Fibroblast of the aortic adventitia (primary cell): ENCODE measurements around a stretch of chr15.

- CAGE, long polyA plus RNA: no peak
Measured at GRCh38 chr15:92886501-92887729, 13.2 kb upstream of the CHD2 start.

DNA sequence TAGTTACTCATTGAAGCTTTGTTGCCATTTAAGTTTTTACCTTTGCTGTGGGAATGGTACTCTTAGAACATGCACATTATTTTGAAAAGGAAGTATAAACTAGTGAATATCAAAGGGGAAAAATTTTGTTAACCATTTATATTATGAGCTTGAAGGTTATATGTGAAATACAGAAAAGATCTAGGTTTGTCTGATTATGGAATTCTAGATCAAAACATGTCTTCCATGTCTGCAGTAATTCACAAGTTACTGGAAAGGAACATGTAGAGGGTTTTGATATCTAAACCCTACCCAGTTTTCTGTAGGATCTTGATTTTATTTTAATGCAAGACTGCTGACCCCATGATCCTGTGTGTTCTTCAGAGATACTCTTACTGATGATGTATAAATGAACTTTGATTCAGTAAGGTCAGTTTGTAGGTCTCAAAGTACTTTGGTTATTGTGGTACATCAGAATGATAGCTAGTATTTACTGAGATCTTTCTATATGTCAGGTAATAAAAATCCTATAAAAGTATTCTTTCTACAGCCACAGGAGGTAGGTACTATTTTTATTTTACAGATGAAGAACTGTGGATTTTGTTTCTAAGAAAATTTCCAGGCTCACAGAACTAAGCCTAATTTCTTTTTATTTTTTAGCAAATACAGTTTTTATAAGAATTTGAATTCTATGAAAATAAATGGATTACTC, 4.8 kb upstream of the CHD2 start:
- CAGE, long polyA plus RNA: no peak

- CAGE, long polyA plus RNA: no peak
Measured at GRCh38 chr15:92900945-92901522, 910 bp downstream of the CHD2 start.

DNA sequence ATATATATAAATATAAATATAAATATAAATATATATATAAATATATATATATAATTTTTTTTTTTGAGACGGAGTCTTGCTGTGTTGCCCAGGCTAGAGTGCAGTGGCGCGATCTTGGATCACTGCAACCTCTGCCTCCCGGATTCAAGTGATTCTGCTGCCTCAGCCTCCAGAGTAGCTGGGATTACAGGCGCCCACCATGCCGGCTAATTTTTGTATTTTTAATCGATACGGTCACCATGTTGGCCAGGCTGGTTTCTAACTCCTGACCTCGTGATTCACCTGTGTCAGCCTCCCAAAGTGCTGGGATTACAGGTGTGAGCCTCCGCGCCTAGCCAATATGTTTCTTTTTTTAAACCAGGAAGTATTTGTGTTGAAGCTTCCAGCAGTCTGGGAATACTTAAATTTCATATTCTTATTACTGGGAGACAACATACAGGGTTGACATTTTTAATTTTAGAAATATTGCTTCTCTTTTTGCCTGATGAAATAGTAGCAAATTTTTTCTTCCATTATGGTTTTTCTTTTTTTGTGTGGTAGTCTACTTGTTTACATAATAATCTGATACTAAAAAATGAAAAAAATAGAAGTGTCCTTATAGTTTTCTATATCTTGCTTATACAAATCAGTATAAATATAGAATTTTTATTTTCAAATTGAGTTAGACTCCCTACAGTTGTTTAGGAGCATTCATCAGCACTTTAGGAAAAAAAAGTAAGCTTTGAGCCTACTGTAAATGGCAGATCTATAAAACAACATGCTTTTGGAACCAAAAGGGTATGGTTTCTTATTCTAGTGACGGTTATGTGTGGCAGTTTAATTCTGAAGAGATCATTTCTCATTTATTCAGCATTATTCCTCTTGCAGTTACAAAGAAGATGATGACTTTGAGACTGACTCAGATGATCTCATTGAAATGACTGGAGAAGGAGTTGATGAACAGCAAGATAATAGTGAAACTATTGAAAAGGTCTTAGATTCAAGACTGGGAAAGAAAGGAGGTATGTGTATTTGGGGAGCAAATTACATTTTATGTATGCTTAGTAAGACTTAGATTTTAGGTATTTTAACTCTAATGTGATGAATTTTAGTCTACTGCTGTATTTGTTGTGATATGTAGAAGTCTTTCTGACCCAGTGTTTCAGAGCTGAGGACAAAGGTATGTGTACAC, 41.2 kb downstream of the CHD2 start:
- CAGE, long polyA plus RNA: no peak

DNA sequence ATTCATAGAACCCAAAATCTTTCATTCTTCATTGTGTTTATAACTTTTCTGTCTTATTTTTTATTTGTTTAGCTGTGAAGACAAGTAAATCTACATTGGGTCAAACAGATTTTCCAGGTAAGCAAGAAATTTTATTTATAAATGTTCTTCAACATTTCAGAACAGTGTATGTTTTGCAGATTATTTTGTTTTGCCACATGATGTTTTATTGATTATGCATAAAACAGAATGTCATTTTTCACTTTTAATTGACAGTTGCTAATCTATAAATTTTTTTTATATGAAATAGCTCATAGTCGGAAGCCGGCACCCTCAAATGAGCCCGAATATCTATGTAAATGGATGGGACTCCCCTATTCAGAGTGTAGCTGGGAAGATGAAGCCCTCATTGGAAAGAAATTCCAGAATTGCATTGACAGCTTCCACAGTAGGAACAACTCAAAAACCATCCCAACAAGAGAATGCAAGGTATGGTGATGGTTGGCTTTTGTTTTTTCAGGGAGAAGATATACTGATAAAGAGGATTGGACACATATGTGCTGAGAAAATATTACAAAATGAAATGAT, 45.7 kb downstream of the CHD2 start:
- CAGE, long polyA plus RNA: no peak

DNA sequence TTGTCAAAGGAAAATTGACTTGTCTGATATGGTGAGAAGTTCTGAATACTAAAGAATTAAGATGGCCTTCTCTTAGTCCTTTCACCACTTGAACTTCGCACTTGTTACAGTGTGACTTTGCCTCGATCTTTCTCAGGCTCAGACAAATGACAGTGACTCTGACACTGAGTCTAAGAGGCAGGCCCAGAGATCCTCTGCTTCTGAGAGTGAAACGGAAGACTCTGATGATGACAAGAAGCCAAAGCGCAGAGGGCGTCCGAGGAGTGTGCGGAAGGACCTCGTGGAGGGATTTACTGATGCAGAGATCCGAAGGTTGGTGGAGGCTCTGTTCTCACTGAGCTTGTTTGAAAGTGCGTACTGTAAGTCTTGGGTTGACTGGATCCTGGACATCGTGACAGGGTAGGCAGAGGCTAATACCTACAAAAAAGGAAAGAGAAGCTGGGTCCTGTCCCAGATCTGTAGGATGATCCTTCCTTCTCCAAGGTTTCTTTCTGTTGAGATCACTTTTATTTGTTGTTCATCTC, 85.3 kb downstream of the CHD2 start:
- CAGE, long polyA plus RNA: no peak

- CAGE, long polyA plus RNA: no peak
Measured at GRCh38 chr15:93005243-93005556, 83.8 kb downstream of the RGMA start.

GRCh38 chr15:93024729-93025365, 64.2 kb downstream of the RGMA start:
- CAGE, long polyA plus RNA: no peak

GRCh38 chr15:93050385-93050584, 38.7 kb downstream of the RGMA start:
- CAGE, long polyA plus RNA: no peak

DNA sequence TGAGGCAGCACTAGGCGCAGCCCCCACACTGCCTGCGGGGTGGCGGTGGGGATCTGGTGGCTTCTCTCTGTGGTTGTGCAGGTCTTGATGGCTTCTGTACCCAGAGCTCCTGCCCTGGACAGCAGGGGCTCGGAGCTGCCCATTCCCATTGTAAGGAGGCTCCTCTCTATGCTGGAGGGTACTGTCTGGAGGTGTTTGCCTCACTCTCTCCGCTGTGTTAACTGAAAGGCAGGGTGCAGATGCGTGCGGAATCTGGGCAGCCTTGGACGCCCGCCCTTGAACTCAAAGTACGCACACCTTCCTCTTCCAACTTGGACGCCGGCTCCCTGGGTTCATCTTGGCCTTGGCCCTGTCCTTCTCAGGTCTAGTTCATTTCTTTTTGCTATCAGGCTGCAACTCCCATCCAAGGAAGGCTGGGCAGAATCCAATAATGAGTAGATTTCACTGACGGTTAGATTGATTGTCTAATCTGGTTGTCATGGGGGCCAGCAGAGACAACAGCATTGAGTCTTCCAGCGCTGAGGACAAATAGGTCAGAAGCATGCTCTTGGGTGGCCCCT, 156.3 kb upstream of the RGMA start:
- CAGE, long polyA plus RNA: no peak

GRCh38 chr15:93312667-93313652, 223.9 kb upstream of the RGMA start:
- CAGE, long polyA plus RNA: no peak

GRCh38 chr15:94206351-94206852, 25.0 kb upstream of the MCTP2 start:
- CAGE, long polyA plus RNA: no peak

GRCh38 chr15:94230703-94231298, 560 bp upstream of the MCTP2 start:
- CAGE, long polyA plus RNA: no peak

- CAGE, long polyA plus RNA: no peak
Measured at GRCh38 chr15:94363045-94363796, 131.9 kb downstream of the MCTP2 start.

GRCh38 chr15:94377528-94378139, 146.3 kb downstream of the MCTP2 start:
- CAGE, long polyA plus RNA: no peak

- CAGE, long polyA plus RNA: no peak
Measured at GRCh38 chr15:94968074-94968404, 736.7 kb downstream of the MCTP2 start.

DNA sequence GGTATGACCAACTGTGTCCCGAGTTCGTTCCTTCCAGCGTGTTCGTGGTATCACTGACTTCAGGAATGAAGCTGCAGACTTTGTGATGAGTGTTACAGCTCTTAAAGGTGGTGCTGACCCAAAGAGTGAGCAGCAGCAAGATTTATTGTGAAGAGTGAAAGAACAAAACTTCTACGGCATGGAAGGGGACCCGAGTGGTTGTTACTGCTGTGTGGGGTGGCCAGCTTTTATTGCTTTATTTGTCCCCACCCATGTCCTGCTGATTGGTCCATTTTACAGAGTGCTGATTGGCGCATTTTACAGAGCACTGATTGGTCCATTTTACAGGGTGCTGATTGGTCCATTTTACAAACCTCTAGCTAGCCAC, 1016.0 kb downstream of the MCTP2 start:
- CAGE, long polyA plus RNA: no peak

GRCh38 chr15:95266370-95266797, 1035.0 kb downstream of the MCTP2 start:
- CAGE, long polyA plus RNA: no peak

DNA sequence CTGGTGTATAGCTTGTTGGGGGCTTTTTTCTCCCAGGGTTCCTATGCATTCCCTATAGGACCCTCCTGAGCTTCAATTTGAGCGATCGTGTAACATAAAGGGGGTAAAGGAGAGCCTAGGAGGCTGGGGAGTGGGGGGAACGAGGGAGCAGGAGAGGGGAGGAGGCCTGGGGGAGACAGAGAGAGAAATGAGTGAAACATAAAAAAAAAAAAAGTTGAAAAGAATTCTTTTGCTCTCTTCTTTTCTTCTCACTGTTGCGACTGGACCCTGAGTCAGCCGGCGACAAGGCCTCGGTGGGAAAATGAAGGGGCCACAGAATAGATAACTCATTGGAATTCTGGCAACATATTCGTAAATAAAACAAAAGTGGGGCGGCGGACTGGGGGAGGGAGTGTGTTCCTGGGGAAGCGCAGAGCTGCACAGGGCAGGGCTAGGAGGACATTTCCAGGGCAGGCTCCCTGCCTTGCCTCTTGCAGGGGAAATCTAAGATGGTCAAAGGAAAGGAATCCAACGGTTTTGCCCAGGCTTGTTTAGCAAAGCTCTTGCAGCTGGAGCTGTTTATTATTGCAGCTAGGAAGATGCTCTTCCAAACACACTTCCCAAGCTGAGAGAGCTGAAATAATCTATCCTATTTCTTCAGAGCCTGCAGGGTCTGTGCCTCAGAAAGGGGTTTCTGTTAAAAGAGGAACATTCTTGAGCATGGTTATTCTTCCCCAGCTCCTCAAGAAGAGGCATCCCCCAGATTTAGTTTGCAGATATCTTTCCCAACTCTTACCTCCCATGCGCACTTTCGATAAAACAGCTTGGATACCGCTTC, 1042.8 kb upstream of the NR2F2 start:
- CAGE, long polyA plus RNA: no peak

DNA sequence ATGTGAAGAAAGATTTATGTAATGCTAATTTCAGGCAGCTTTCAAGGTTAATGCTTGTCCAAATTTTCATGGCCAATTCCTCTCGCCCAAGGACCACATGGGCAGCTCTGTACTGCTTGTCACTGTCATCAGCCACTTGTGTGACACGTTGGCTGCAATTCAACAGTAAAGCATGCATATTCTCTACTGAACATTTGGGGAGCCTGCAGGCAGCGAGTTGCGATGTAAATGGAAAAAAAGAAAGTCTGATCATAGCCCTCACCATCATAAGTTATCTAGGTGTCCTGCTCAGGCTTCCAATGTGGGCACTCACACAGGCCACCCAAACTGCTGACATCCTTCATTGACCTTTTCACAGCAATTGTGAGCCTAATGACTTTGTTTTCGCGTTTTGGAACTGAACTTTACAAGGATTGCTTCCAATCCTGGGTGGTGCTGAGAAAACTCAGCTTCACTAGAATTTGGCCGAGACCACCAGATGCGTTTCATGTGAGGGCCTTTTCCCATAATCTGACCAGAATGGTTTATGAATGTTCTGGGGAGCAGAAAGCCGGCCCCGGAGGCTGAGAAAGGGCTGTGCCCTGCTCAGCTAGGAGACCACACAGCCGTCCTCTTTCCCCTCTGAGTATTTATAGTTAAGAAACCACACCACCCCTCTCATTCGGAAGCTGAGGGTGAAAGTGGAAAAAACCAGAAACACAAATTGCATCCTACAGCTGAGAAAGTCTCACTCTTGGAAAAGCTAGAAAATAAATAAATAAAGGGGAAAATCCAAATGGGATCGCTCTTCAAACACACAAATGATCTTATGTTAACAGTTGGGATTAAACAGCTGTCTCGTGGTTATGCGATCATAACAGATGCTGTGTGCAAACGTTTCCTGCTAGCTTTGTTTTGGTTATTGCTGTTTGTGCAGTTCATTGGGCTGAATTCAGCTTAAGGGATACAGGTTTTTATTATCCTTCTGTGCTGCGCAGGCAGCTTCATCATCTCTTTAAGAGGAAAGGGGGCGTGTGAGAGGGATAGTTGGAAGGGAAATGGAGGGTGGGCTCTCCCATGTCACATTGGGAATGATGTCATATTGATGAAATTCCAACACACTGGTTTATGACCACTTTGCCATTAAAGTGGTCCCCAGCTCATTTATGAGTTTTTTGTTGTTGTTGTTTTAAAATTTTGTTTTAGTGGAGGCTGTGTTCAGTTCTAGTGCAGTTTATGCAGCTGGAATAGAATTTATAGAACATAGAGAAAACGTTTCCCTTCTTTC, 1026.3 kb upstream of the NR2F2 start:
- CAGE, long polyA plus RNA: no peak